Pericardium fibroblast (primary cell): ENCODE measurements around the genes PTGER3 and FPGT.

GRCh38 chr1:70244427-70245491 lies 23.6 kb downstream of the SRSF11 start:
- RAMPAGE, long total RNA = no peak

DNA sequence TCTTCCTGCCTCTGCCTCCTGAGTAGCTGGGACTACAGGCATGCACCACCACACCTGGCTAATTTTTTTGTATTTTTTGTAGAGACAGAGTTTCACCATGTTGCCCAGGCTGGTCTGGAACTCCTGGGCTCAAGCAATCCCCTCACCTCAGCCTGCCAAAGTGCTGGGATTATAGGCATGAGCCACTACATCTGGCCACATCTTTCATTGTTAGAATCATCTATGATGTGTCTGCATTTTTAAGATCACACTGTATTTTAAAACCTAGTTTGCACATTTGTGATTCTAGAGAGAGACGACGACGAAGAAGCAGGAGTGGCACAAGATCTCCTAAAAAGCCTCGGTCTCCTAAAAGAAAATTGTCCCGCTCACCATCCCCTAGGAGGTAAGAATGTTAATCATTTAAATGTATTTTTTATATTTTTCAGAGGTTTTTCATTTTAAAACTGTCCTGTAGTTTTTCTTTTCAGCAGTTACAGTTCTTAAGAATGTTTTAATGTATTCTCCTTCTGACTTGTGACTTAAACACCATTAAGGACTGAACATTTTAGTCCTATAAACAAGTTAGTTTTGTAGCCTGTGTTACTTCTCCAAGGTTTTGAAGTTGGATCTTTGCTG lies 28.6 kb downstream of the SRSF11 start:
- RAMPAGE, long total RNA = no peak

GRCh38 chr1:70706103-70707185 lies 295.4 kb downstream of the CTH start:
- RAMPAGE, long total RNA = no peak

- RAMPAGE, long total RNA = no peak
Measured at GRCh38 chr1:71046932-71047600, 550 bp downstream of the PTGER3 start.

- RAMPAGE, long total RNA = no peak
Measured at GRCh38 chr1:71047601-71048247, at the start of gene PTGER3. TSS of gene PTGER3 (minus strand) at chr1:71047816.

DNA sequence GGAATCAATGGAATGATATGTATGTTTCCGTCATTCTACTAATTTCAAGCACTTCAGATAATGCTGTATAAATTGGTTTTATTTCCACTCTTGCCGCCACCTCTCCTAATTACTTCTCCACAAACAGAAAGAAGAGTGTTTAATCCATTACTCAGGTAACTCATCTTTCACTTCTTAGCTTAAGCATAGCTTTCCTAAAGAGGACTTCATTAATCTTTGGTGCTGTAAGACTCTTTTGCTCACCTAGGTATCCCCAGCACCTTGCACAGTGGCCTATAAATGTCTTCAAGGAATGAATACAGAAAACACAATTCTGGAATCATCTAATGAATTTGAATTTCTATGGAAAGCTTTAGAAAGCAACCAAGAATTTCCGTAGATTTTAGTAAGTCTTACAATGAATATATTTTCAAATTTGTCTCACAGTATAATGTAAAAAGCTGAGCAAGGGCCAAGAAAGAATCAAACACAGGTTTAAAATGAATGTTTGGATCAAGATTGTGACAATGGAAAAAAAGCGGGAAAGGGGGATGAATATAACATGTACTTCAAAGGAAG lies 6.8 kb downstream of the ZRANB2 start:
- RAMPAGE, long total RNA = no peak

DNA sequence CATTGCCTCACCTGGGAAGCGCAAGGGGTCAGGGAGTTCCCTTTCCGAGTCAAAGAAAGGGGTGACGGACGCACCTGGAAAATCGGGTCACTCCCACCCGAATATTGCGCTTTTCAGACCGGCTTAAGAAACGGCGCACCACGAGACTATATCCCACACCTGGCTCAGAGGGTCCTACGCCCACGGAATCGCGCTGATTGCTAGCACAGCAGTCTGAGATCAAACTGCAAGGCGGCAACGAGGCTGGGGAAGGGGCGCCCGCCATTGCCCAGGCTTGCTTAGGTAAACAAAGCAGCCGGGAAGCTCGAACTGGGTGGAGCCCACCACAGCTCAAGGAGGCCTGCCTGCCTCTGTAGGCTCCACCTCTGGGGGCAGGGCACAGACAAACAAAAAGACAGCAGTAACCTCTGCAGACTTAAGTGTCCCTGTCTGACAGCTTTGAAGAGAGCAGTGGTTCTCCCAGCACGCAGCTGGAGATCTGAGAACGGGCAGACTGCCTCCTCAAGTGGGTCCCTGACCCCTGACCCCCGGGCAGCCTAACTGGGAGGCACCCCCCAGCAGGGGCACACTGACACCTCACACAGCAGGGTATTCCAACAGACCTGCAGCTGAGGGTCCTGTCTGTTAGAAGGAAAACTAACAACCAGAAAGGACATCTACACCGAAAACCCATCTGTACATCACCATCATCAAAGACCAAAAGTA lies 433.2 kb upstream of the ZRANB2 start:
- RAMPAGE, long total RNA = no peak

DNA sequence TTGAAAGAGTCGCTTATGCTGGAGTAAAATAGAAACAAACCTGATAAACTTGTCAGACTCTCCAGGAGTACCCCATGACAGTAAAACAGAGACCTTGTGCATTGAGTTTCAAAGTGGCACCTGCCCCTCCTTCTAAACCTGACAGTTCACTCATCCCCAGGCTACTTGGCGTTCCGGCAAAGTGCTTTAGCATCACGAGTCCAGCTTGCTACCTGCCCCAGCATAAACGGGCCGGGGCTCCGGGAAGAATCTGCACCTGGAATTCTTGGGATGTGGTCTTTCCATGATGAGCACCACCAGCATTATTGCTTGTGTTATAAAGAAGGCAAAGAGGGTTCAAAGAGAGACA lies 441 bp downstream of the NEGR1 start:
- RAMPAGE, long total RNA = no peak

GRCh38 chr1:72283152-72283550 lies 812 bp upstream of the NEGR1 start:
- RAMPAGE, long total RNA = no peak

GRCh38 chr1:74197695-74198816 lies at the start of gene FPGT:
TSS of gene FPGT (plus strand) at chr1:74198242.
- RAMPAGE, long total RNA = start-site peak on the plus strand at chr1:74198233-74198273, 102 and 89 reads in 2 replicates

GRCh38 chr1:74728853-74729052 lies 4.1 kb downstream of the CRYZ start:
- RAMPAGE, long total RNA = no peak

DNA sequence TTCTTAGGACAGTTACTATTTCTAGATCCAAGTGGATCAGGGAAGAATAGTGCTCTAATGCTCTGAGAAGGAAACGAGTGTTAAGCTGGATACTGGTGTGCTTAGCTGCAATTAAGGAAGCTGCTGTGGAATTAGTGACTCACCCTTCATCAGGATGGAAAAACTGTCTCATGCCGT lies 179.5 kb downstream of the ST6GALNAC3 start:
- RAMPAGE, long total RNA = no peak

GRCh38 chr1:76958499-76959203 lies 91.4 kb downstream of the ST6GALNAC5 start:
- RAMPAGE, long total RNA = no peak

DNA sequence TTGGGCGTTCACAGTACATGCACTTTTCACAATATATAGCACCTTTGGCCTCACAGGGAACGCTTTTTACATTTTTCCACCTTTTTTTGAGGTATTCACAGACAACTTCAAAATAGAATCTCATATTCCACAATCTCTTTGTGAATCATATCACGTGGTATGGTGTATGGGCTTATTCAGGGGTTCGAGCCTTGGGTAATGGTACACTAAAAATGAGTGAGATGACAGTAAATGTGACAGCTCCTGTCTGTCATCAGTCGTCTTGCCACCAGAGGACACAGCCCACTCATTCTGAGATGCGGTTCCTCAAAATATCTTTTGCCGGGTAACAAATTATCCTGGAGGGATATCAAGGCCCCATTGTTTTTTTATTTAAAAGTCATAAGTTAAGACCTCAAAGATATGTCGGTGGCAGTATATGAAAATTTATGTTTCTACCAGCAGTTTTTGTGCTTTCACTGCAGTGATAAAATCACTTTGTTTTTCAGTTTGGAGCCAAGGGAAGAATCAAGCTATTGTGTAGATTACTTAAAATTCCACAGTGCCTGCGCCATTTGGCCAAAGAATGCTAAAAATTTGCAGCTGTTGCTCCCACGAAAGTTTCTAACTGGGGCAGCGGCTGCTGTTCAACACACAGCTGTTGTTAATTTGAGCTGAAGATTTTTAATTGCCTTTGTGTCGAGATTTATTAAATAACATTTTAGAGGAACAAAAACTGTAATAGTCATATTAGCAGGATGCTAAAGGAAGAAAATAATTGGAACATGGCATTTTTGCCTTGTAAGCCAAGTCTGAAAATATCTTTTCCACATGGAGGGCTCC lies 168.2 kb downstream of the ZZZ3 start:
- RAMPAGE, long total RNA = no peak

DNA sequence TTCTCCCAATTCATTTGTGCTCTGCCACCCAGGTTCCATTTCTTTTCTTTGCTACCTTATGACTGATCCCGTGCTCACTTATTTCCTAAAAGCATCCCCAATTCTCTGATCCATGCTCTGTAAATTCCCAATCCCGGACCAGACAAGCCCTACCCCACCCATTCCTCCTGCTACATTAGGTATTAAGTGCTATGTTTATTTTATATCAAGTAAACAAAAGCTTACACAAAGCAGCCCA lies 112.7 kb downstream of the ZZZ3 start:
- RAMPAGE, long total RNA = no peak

DNA sequence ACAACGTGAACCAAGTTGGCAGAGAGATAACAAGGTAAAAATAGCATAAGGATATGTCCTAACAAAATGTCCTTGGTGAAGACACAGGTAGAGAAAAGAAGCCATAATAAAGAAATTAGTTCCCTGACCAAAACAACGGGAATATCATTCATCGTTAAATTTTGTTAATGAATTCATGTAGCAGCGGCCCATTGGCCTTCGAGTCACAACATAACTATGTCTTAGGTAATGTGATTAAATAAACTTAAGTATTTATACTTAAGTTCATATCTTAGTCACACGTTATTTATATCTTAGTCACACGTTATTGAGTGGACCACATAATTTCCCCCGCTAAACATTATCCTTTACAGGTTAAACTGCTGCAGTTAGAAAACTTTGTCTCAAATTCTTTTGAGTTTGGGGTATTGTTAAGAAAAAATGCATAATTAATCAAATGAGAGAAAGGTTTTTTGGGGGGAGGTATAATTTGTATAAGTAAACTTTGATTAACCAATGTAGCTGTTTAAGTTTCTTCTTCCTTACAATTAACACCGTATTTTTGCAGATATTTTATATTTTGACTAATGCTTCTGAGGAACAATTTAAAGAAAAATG lies 1.3 kb downstream of the NEXN start:
- RAMPAGE, long total RNA = no peak

- RAMPAGE, long total RNA = no peak
Measured at GRCh38 chr1:77960826-77961152, 18.1 kb downstream of the FUBP1 start.

GRCh38 chr1:78003984-78004357 lies 768 bp upstream of the DNAJB4 start:
- RAMPAGE, long total RNA = no peak

DNA sequence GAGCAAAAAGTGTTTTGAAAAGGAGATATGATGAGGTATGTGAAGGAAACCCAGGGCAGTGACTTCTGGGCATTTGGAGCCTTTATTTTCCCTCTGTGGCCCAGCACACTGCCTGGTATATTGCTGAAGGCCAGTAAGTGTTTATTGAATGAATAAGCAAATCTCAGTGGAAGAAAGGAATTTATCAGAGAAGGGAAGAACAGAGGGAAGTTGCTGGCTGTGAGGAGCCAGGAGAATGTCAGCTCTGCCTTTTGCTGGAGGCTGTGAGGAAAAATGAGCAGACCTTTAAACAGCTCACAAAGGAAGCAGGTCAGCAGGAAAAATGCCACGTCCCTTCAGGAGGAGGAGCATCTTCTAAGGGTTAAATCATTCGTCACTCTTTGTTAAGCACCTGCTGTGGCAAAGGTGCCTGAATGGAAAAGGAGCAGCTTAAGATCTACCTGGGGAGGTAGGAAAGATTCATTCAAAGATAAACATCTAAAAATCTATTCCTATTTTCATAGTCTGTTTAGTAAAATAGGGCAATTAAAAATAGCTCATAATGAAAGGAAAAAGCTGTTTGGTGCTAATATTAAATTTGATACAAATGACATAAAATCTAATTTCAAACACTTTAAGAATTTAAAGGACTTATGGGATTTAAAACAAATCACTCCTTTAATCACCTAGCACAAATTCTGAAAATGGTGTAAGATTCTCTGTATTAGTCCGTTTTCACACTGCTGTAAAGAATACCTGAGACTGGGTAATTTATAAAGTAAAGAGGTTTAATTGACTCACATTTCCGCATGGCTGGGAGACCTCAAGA lies 76.1 kb downstream of the GIPC2 start:
- RAMPAGE, long total RNA = no peak

DNA sequence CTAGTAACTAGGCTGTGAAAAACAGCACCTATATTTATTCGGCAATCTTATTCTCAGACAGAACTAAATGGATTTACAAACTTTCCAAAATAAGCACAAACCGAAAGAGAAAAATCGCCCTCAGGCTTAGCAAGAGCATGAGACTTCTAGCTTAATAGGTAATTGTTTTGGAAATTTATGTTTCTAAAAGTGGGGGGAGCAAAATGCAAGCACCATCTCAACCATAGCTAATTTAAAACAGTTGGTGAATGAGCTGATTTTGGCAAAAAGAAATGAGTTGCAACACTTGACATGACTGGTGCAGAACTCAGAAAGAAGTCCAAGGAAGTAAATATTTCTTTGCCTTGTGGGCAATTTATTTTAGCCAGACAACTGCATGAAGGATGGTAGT lies 71.5 kb upstream of the PTGFR start:
- RAMPAGE, long total RNA = no peak